ENCODE measurements around the genes COP1, TOR3A and ABL2.

DNA sequence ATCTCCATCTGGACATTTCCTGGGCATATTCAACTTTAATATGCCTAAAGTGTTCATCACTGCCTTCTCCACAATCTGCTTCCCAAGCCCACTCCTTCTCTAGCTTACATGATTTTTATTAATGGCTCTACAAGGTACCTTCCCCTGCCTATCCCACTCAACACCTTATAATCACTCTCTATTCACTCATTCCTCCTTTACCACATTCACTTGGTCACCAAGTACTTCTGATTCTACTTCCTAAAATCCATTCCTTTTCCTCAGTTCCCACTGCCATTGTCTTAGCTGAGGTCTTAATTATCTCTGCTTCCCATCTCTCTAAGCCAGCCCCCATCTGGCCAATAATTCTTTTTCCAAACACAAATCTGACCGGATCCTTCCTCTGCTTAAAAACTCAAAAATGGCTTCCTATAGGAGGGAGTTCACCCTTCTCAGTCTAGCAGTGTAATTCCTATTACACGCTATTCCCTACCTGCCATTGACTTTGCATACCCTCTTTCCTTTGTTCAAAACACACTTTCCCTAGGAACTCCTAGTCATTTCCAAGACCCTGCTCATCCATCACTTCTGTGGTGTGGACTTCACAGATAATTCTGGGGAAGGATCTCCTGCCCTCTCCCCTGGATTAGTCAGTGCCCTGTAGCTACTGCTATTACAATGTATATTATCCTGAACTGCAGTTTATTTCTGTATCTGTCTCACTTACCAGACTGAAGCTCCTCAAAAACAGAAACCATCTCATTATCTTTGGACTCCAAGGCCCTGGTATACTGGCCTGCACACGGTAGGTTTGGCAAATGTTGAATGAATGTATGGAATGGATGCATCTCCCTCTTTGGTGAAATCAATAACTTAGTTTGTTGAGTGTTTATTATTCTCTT, 1.9 kb downstream of the KIAA0040 start:
- PRO-cap = no peak

GRCh38 chr1:175225121-175226031, 32.8 kb upstream of the KIAA0040 start:
- PRO-cap = bidirectional peak, plus-strand start at chr1:175225771, minus-strand start at chr1:175225482

GRCh38 chr1:176206938-176207841, at the start of gene COP1:
Gene COP1 (minus strand): TSS chr1:176207286.
- PRO-cap = bidirectional peak, plus-strand start at chr1:176207344, minus-strand start at chr1:176207065; bidirectional peak, plus-strand start at chr1:176207745, minus-strand start at chr1:176207479

GRCh38 chr1:176694120-176694407, 231.1 kb downstream of the PAPPA2 start:
- PRO-cap = no peak

GRCh38 chr1:177181581-177182263, 11.0 kb downstream of the BRINP2 start:
- PRO-cap = no peak

GRCh38 chr1:177209486-177209798, 38.7 kb downstream of the BRINP2 start:
- PRO-cap = no peak

DNA sequence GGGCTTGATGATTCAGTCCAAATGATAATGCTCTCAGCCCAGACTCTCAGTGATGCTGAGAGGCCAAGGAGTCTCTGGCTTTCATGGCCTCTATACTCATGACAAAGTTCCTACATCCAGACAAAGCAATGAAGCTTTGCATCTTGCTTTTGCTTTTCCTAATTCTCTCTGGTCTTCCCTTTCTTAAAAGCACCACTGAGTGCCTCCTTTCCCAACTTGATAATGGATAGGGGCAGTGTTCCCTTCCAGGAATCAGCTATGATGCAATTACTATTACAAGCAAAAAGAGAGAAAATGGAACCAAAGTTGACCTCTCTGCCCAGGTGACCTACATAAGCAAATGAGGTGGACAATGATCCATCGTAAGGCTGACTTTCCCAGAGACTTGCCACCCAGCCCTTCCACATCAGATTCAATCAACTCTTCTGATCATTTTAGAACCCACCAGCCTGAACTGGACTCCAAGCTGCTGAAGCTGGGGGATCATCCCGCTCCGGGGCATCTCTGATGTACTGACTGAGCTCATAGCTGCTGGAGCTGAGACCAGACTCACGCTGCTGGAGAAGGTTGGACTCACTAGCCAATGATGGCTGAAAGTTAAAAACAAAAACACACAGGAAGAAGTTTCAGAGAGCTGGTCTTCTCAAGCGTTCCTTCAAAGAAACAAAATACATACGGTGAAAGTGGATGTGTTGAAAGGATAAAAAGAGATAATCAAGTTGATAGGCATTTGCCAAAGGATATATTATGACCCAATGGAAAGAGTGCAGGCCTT, 8.5 kb downstream of the SEC16B start:
- PRO-cap = no peak

- PRO-cap = no peak
These were observed 30.3 kb upstream of the SEC16B start for GRCh38 chr1:178000081-178000555.

DNA sequence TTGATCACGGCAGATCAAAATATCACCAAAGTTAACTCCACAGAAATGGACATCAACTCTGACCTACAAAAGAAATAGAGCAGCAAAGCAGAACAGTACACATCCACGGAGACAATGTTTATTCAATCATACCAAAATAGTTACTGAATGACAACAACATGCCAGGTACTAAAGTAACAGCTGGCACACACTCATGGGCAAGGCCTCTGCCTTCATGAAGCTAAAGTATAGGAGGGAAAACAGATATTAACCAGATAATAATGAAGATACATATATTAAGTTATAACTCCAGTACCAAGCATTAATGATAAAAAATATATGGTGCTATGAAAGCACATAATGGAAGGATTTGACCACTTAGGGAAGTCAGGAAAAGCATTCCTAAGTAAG, 59.2 kb upstream of the RASAL2 start:
- PRO-cap = no peak

- PRO-cap = no peak
These were observed 73.4 kb upstream of the RALGPS2 start for GRCh38 chr1:178651628-178652012.

- PRO-cap = no peak
These were observed 48.6 kb upstream of the ANGPTL1 start for GRCh38 chr1:178919137-178920155.

- PRO-cap = no peak
These were observed 66.8 kb upstream of the ANGPTL1 start for GRCh38 chr1:178937440-178938267.

DNA sequence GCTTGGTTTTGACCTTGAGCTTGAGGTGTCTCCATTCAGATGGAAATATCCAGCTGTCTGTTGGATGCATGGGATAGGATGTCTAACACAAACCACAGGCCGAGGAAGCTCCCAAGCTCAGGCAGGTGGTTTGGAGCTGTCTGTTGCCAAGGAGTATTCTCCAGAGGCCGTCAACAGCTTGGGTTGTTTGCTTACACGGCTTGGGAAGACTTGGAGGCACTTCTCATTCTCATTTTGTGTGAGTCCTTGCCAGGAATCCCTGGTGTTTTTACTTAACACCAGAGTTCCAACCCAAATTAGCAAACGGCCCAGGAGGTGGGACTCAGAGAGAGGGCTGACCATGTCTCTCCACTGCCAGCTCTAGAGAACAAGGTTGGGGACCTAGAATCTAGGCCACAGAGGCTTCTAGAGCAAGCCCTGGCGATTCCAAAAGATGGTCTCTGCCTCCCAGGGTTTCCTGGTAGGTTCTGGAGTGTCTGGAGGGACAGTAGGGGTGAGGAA, 72.7 kb upstream of the FAM20B start:
- PRO-cap = no peak

DNA sequence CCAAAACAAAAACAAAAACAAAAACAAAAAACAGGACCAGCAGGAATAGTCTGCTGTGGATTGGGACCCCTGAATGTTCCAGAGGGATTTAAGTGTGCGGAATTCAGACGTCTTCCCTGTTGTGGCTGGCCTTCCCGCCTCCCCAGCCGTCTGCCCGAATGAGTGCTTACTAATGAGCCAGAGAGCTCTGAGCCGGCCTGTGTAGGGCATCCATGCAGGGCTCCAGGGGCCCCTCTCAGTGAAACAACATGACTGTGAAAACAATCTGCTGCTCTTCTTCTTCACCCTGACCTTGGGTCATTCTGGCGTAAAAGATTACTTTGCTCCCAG, 23.3 kb upstream of the FAM20B start:
- PRO-cap = no peak

DNA sequence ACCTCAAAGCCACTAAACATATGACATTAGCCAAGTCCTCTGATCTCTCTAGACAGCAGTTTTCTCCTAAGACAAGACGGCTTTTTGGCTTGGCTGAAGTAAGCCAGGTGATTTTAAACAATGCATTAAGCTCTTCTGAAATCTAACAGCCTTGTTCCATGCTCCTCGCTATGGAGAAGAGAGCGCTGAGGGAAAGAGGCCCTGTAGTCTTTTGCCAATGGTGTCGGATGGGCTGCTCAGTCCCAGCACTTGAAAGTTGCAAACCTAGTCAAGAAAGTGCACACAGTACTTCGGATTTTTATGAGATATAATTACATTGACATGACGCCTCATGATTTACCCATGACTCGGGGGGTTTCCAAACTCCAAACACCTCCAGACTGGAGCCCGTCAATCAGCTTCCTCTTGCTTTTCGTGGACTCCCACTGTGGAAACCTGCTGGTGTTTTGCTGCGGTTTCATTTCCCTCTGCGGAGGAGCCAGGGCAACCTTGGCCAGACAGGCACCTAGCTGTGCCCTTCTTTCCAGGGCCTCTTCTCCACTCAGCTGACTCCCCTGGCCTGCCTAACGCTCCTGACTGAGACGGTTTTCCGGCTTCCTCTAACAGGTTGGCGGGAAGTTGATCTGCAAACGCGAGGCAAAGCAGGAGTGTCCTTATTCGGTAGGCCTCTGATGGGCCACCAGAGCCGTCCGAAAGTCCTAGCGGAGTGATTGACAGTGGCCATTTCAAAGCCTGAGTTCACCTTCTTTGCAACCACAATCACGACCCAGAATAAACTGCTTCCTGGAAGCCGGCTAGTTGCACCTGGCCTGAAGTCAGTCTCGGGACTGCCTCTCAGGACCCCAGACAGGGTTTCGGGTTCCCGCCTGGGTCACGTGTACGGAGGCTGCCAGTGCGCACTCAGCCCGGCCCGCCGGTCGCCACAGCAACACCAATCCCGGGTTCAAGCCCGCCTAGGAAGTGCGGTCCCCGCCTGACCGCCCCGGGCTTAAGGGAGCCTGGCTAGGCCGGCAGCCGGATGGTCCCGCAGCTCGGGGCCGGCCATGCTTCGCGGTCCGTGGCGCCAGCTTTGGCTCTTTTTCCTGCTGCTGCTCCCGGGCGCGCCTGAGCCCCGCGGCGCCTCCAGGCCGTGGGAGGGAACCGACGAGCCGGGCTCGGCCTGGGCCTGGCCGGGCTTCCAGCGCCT, at the start of gene TOR3A:
Gene TOR3A, plus strand, starts transcription at position 985 of the 1,186 bp plus-strand sequence.
- PRO-cap = bidirectional peak, plus-strand start at position 1,019 of the sequence, minus-strand start at position 773 of the sequence

GRCh38 chr1:179087335-179088065, 5.6 kb downstream of the TOR3A start:
- PRO-cap = no peak

- PRO-cap = no peak
These were observed 8.0 kb downstream of the TOR3A start for GRCh38 chr1:179089732-179090345.

GRCh38 chr1:179099882-179100769, 18.3 kb downstream of the TOR3A start:
- PRO-cap = no peak

DNA sequence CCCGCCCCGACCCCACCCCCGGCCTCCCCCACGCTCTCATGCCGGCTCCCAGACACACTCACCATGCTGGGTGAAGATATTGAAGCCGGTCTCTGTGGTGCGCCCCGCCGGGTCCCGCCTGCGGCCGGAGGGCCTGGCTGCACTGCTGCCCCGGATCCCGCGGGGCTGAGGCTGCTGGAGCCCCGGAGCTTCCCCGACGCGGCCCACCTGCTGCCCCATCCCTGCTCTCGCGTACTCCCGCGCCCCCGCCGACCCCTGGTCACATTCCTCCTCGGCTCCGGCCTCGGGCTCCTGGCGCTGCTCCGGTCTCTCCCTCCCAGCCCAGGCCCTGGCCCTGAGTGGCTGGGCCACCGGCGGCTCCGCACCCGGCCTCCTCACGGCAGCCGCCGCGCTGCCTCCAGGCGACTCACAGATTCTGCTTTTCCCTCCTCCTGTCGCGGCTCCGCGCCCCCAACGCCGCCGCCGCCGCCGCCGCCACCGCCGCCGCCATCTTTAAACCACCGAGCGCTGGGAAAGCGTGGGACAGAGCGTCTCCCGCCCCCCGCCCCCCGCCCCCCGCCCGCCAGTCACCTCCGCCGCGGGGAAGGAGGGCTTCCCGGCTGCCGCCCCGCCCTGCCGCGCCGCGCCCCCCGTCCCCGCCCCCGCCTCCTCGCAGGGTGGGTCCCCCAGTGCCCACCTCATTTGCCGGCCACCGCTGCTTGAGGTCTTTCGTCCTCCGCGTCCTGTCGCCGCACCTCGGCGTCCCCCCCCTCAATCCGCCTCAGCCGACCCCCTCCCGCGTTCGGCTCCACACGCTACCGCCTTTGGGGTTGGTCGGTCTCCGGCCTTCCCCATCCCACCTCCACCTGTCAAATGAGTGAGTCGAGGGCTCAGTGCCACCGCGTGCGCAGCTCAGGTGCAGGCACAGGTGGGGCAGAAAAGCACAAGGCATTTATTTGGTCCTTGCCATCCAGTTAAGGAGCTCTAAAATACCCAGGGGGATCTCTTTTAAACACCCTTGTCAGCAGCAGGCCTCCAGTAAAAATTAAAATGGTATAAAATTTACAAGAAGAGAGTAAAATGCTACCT, at the start of gene ABL2:
Gene ABL2, minus strand, starts transcription at position 499 of the 1,068 bp plus-strand sequence.
- PRO-cap = unidirectional peak, plus-strand start at position 79 of the sequence; unidirectional peak, minus-strand start at position 397 of the sequence; unidirectional peak, minus-strand start at position 499 of the sequence; unidirectional peak, minus-strand start at position 853 of the sequence

GRCh38 chr1:179230247-179230746, 820 bp upstream of the ABL2 start:
- PRO-cap = no peak